Airway epithelial cell (primary cell): Measurements from ENCODE around the gene CEACAM8.

- RAMPAGE, long total RNA = no peak
Measured at GRCh38 chr19:41706687-41707358, 1.6 kb upstream of the CEACAM5 start.

DNA sequence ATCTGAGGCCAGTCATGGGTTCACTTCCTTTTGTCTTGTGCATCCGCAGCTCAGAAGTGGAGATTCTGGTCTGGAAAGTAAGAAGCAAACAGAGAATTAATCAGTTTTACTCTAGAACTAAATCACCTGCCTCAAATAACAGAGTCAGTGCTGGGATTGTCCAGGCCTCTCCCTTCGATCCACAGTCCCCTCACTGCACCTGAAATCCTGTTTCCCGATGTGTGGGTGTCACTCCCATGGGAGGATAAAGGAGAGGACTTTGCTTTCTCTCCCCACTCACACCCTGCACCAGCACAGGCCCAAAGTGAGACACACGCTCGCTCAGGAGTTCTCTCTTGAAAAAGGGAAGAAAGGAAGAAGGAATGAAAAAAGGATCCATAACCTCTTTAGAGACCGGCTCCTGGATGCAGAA, 2.7 kb downstream of the CEACAM6 start:
- RAMPAGE, long total RNA = no peak

GRCh38 chr19:41776710-41777151, 19.7 kb upstream of the CEACAM3 start:
- RAMPAGE, long total RNA = no peak

DNA sequence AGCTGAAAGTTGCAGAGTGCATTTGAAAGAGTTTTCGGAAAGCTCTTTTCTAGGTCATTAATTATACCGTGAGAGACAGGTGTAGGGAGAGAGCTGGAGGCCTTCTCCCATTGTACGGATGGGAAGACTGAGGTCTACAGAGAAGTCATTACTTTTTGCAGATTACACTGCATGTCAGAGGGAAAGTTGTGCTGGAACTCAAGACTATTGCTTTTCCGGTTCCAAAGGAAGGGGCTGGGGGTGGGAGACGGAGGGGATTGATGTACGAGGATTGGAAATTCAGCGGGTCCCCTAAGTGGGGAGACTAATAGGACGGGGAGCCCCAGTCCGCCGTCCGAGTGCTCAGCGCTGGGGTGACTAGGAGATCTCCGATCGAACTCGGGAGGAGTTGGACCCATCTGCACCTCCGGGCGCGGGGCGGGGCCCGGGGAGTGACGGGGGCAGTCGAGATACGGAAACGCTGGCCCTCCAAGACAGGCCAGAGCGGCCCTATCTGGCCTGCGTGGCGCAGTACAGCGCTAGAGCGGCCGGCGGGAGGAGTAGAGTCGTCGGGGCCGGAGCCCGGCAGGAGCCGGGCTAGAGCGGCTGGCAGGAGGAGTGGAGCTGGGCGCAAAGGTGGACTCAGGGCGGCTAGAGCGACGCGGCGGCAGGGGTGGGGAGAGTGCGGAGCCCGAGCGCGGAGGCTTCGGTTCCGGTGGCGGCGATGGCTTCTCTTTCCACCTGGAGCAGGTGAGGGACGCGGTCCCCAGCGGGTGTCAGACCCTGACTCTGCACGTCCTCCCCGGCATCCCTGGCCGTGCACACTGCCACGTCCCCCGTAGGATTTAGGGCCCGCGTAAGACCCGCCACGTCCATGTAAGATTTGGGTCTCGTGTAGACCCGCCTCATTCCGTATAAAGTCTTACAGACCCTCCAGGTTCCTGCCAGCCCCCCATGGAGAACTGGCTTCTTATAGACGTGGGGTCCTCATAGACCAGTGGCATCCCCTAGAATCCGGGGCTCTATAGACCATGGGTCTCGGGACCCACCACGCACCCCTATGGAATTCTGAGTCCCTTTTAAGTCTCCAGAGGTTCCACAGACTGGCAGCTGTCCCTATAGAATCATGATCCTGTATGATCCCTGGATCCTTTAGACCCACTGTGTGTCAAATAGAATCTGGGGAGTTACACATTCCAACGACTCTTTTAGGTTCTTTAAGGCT, 1.2 kb downstream of the ARHGEF1 start:
- RAMPAGE, long total RNA = no peak

DNA sequence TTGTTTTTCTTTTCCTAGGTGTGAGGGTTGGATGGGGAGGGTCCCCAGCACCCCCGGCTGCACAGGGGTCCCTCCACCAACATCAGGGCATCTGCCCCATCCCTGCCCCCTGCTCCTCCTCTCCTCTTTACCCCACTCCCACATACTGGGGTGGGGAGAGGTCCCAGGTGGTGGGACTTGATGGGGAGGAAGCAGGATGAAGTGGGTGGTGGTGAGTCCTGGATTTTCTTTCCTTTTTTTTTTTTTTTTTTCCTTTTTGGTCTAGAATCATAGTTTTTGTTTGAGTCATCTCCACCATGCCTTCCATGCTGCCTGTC, 12.3 kb downstream of the ZNF574 start:
- RAMPAGE, long total RNA = no peak

- RAMPAGE, long total RNA = no peak
Measured at GRCh38 chr19:42114410-42114953, 17.8 kb downstream of the POU2F2 start.

GRCh38 chr19:42212917-42213285, 4.6 kb downstream of the DEDD2 start:
- RAMPAGE, long total RNA = no peak

DNA sequence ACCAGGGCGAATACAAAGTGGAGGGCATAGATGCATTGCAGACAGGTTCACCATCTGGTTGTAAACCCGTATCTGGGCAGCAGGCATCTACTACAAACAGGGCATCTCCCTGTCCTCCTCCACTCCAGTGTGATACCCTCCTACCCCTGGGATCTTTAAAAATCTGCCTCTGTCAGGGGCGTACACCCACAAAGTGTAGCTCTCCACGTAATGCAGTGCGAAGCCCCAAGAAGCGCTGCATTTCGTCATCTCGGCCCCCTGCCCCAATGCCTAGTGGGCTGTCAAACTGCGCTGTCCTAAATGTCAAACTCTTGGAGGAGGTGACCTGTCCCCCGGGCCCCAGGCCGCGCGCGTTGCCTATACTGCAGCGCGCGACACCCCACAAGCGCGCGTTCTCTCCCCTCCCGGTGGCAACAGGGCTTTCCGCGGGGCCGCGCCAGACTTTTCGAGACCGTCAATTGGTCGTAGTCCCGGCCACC, 1.2 kb upstream of the CIC start:
- RAMPAGE, long total RNA = no peak

- RAMPAGE, long total RNA = no peak
Measured at GRCh38 chr19:42270229-42271385, 1.6 kb downstream of the CIC start.

GRCh38 chr19:42282396-42283082, 13.5 kb downstream of the CIC start:
- RAMPAGE, long total RNA = no peak

GRCh38 chr19:42283083-42283962, 14.3 kb downstream of the CIC start:
- RAMPAGE, long total RNA = no peak

- RAMPAGE, long total RNA = no peak
Measured at GRCh38 chr19:42409361-42409837, 17.8 kb downstream of the LIPE start.

DNA sequence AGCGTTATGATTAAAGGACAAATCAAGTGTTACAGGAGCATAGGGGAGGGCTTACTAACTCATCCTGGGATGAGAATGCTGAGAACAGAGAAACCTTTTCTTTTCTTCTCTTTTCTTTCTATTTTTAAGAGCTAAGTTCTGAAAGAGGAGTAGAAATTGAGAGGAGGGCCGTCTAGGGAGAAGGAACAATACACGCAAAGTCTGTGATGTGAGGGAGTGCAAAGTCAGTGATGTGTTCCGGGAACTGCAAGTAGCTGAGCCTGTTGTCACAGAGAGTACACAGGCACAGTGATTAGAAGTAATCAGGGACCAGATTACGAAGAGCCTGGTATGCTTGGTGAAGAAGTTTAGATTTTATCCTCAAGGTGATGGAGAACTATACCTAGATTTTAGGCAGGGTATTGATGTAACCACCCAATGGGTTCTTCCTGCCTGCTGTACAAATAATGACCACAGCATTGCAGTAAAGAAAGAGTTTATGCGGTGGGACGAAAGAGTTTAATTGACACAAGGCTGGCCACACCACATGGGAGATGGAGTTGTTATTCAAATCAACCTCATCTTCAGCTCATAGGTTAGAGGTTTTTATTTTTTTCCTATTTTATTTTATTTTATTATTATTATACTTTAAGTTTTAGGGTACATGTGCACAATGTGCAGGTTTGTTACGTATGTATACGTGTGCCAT, 32.1 kb upstream of the CXCL17 start:
- RAMPAGE, long total RNA = no peak

DNA sequence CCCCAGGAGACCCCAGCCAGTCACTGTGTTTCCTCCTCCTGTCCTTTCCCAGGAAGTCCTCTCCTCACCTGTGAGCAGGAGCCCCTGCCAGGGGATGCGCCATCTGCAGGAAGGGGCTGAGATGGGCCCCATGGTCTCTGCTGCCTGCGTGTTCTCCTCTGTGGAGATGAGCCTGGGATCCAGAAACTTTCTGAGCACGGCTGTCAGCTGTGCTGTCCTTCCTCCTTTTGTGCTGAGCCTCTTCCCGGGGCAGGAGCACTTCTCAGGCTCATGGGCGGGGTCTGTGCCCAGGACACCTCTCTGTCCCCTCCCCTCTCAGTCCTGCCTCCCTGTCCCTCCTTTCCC, at the start of gene CEACAM8:
TSS of gene CEACAM8 (minus strand) at position 228 of the 345 bp plus-strand sequence.
- RAMPAGE, long total RNA = no peak

GRCh38 chr19:43439208-43439752, 24.6 kb downstream of the TEX101 start:
- RAMPAGE, long total RNA = no peak

GRCh38 chr19:43504036-43504236, 610 bp downstream of the PHLDB3 start:
- RAMPAGE, long total RNA = start-site peak on the minus strand at chr19:43504103-43504142, 198 and 82 reads in 2 replicates

DNA sequence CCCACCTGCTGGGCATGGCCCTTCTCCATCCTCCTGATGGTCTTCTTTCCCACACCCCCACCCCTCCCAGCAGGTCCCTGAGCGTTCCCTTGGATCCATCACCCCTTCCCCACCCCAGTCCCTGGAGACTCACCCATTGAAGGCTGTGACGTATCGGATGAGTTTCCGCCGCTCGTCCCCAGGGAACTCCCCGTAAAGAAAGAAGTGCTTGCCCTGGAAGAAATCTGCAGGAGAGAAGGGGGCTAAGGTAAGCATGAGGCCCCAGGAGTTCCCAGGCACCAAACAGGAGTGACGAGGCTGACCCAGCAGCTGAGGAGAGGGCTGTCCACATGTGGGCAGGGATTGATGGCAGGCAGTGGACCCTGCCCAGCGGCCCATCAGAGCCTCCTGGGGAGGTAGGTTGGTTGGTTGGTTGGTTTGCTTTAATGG, 11.0 kb downstream of the ZNF575 start:
- RAMPAGE, long total RNA = no peak

- RAMPAGE, long total RNA = no peak
Measured at GRCh38 chr19:43574811-43575369, 437 bp downstream of the XRCC1 start.

DNA sequence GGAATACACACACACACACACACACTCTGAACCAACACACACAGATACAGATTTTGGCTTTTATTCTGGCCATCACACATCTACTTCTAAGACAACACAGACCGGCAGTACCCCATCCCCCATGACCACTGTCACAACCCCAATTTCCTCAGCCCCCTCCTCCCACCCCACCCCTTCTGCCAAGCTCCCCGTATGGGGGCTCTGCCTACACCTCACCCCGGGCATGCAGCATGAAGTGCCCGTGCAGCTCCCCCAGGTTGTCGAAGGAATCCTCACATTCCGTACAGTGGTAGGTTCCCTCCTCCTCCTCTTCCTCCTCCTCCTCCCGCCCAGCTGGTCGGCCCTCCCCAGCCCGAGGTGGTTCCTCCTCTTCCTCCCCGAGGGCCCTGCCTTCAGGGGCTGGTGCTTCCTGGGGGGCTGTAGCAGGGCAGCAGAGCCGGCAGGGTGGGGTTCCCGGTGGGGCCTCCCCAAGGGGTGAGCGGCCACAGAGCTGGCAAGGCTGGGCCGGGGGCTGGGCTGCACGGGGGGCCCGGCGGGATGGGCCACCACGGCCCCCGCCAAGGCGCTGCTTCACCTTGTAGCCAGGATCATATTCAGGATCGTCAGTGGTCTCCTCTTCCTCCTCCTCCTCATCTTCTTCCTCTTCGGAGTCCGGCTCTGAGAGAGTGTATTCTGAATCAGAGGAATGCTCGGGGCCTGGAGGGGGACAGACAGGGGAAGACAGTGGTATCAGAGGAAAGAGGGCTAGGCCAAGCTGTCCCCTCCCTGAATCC, 4.3 kb upstream of the SRRM5 start:
- RAMPAGE, long total RNA = no peak

- RAMPAGE, long total RNA = no peak
Measured at GRCh38 chr19:43652666-43653327, 13.1 kb upstream of the CADM4 start.